Right cardiac atrium (tissue), 1 donor: ENCODE data around the genes LGALS9B and CDRT15L2.

GRCh38 chr17:18250377-18250998, 8.1 kb downstream of the FLII start:
- PRO-cap: no peak

GRCh38 chr17:18326817-18327741, 12.0 kb downstream of the SMCR8 start:
- PRO-cap: no peak

GRCh38 chr17:18988376-18989238, 16.0 kb downstream of the FAM83G start:
- PRO-cap: no peak

DNA sequence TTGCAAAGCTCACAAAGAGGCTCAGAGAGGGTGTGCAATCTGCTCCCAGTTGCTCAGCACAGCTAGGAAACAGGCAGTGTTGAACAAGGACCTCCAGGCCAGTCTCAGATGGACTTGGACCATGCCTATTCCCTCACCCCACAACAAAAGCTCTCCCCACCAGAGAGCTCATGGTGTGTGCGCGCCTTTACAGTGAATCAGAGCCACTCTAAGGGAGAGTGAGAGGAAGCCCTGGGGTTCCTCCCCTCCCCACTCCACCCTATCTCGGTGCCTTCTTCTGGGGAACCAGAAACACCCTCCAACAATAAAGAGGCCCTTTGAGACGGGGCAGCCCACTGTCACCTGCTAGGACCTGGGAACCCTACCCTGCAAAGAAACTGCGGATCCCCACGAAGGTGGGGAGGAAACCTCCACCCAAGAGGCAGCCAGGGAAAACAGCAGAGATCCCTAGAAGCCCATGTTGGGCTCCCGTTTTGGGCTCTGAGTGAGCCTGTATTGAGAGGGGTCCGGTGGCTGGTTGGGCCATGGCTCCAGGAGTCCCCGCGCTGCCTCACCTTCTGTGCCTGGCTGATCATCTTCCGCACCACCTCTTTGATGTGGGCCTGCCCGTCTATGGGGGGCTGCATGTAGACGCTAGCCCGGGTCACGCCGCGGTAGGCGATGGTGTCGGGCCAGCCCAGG, 1.5 kb downstream of the FAM83G start:
- PRO-cap: no peak

GRCh38 chr17:19064278-19064784, 17.6 kb upstream of the GRAP start:
- PRO-cap: no peak

DNA sequence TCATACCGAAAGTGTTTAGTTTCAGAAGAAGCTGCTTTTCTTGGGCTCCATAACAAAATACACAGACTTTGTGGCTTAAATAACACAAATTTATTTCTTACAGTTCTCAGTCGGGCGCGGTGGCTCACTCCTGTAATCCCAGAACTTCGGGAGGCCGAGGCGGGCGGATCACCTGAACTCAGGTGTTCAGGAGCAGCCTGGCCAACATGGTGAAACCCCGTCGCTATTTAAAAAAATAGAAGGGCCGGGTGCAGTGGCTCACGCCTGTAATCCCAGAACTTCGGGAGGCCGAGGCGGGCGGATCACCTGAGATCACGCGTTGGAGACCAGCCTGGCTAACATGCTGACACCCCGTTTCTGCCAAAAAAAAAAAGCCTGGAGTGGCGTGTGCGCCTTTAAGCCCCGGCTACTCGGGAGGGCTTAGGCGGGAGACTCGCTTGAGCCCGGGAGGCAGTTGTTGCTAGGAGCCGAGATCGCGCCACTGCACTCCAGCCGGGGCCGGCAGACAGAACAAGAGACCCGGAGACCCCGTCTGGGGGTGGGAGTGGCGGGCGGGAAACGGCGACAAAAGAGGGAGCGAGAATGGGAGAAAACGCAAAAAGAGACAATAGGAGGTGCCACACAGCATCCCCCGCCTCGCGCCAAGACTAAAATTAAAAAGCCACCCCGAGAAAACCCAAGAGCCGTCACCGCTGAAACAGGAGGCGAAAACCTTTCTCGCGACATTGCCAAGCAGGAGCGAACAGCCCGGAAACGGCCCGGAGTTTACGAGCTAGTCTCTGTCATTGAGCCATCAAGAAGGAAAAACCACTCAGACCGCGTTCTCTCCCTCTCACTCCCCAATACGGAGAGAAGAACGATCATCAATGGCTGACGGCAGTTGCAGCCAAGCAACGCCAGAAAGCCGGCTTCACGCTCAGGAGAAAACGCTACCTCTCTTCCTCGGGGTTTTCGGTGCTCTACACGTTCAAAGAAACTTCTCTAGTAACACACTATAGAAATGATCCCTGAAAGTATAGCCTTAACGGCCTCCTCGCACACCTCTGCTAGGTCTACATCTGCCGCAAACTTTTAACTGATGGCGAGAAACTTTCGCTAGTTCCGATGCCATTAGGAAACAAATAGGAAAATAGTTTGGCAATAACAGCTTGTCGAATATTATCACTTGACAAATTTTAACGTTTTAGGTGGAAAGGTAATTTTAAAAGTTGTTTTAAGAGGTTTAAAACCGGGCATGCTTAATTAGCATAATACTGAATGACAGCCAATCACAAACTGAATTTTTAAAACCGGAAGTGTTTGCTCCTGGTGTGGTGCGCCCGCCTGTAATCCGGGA, 15.3 kb upstream of the GRAPL start:
- PRO-cap: unidirectional peak, plus-strand start at position 449 of the sequence

DNA sequence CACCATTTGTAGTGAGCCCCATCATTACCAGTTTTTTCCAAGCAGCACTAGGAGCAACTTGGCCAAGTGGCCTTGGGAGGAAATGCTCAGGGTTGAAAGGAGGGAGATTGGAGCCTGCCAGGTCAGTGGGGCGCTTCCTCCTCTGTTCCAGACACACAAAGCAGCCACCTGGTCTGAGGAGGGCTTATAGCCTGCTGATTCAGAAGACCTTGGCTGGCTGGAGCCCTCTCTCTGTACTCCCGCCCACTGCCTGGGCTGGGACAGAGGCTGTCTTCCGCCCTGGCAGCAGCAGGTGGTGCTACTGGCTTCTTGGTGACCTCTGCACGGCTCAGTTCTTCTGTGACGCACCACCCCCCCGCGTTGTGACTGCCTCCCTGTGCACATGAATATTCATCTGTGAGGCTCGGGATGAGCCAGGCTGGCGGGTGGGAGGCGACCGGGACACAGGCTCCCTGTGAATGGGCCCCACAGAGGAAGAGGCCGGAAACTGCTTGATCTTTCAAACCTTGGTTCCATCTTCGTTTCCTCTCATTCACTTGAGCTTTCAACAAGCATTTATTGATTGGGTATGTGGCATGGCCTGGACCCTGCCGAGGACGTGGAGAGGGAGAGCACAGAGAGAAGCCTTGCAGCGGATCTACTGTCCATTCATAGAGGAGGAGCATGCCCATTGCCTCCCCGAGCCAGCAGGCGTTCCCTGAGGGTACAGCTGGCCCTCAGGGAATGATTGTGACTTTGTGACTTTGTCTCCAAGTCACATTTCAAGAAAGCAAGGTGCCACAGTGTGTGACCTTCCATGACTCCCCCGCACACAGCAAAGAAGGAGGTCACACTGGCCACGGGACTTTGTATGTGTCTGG, 45.1 kb downstream of the B9D1 start:
- PRO-cap: no peak

- PRO-cap: no peak
Observed at GRCh38 chr17:19386128-19387058, 597 bp downstream of the MFAP4 start.

DNA sequence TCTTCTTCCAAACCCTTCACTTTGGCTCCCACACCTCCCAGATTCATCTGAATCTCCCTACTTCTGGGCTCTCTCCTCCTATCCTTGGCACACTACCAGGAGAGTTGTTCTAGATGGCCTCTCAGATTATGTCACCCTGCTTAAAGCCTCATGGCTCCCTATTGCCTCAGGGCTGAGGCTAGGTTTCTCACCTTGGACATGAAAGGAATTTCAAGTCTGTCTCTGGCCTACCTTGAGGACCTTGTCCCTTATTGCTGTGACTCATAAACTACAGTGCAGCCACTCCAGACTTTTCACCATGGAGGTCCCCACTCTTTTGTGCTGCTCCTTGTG, 964 bp upstream of the MFAP4 start:
- PRO-cap: no peak

DNA sequence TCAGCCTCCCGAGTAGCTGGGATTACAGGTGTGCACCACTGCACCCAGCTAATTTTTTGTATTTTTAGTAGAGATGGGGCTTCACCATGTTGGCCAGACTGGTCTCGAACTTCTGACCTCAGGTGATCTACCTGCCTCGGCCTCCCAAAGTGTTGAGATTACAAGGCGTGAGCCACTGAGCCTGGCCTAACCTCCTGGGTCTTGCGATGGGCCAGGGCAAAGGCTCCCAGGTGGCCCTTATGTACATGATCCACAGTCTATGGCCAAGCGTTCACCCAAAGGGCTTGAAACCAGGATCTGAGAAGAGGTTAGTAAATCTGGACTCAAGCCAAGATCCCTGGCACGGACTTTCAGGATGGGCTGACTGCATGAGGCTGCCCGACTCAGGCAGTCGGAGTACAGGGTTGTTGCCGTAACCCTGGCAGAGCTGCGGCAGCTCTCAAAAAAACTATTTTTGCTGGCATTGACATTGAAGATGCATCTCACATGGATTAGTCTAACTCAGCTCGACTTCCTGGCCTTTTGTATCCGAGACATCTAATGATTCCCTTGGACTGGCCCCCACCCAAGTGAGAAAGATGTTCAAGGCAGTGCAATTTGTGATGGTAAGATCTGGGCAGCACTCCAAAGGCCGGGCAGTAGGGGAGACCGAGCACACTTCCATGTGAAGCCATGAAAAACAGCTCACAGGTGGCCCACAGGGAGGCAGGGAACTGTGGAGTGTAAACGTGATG, 6.1 kb downstream of the SLC47A1 start:
- PRO-cap: no peak

GRCh38 chr17:19583729-19584534, 50.3 kb downstream of the SLC47A1 start:
- PRO-cap: no peak

DNA sequence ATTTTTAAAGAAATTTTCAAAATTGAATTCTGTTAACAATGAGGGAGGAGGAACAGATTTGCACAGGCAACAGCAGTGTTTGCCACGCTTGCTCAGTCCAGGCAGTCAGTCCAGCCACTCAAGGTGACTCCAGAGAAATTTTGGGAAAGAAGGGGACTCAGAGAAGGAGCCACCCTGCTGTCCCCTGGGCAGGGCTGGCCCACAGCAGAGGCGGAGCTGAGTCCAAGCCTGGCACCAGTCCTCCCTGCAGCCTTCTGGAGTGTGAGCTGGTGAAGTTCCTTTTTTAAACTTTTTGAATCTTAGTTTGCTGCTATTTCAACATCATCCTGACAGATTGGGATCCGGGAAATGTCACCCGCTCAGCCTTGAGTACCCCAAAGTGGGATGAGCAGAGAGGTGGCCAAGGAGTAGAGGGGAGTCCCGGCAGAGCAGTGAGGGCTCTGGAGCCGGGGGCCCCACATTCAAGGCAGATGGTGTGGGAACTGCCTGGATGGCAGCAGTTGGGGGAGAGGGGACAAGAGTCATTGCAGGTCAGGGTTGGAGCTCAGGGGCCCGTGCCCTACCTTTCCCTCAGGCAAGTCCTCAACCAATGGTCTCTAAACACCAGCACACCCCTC, 14.6 kb upstream of the SLC47A2 start:
- PRO-cap: no peak

GRCh38 chr17:19736089-19736788, 11.9 kb downstream of the ALDH3A1 start:
- PRO-cap: no peak

- PRO-cap: no peak
Observed at GRCh38 chr17:19753764-19754271, 5.7 kb upstream of the ALDH3A1 start.

DNA sequence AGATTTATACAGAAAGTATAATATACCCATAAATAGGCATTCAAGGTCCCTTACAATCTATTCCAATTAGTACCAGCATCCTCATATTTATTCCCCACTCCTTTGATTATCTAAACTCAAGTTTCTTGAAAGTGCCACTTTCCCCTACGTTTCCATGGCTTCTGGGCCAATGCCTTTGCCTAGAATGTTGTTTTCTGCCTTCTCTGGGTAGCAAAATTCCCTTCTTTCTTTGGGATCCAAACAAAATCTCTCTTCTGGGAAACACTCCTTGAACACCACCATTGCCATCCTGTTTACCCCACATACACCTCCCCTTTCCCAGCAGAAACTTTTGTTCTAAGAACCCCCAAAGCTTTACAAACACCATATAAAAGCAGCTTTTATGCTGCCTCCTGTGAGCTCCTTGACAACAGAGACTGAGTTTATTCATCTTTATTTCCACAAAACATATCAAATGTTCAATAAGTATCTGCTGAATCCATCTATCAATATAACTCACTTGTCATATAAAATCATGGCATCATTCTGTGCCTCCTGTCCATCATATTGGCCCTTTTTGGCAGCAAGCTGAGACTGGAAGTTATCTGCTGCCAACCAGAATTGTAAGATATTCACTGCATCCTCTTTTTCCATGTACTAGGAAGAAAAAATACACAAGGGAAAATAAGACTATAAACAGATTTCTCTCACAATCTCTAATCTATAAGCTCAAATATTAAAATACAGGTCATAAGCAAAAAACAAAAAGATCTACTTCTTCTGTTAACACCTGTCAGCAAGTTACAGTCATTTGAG, 38.2 kb downstream of the AKAP10 start:
- PRO-cap: no peak

DNA sequence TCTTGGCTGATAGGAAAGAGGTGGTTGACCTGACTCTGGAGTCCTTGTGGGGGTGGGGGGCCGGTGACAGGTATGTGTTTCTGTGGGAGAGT, 147.6 kb downstream of the SPECC1 start:
- PRO-cap: no peak

GRCh38 chr17:20281690-20282366, 185.5 kb downstream of the LGALS9B start:
- PRO-cap: no peak

DNA sequence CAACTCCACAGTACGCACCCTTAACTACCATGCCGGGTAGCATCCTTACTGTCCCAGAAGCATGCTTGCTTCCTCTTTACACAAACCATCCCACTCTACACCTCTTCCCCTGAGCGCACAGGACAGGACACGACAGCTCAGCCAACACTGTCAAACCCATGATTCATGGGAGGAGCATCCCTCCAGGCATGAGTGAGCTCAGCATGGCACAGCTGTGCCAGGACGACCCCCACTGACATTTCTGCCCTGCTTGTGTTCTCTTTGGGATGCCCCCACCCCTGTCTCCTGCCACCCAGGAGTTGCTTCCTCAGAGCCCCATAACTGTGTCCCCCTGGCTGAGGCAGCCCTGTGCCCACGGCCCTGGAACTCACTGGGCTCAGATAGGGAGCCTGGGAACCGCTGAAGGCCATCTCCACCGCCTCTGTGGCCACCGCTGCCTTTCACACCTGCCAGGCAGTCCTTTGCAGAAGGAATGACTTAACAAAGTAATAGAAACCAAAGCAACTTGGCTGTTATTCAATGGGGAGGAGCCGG, at the start of gene LGALS9B:
LGALS9B (minus strand) TSS at position 479 of the 534 bp plus-strand sequence.
- PRO-cap: no peak

GRCh38 chr17:20579347-20579856, at the start of gene CDRT15L2:
TSS of gene CDRT15L2 (plus strand) at chr17:20579724.
- PRO-cap: no peak

DNA sequence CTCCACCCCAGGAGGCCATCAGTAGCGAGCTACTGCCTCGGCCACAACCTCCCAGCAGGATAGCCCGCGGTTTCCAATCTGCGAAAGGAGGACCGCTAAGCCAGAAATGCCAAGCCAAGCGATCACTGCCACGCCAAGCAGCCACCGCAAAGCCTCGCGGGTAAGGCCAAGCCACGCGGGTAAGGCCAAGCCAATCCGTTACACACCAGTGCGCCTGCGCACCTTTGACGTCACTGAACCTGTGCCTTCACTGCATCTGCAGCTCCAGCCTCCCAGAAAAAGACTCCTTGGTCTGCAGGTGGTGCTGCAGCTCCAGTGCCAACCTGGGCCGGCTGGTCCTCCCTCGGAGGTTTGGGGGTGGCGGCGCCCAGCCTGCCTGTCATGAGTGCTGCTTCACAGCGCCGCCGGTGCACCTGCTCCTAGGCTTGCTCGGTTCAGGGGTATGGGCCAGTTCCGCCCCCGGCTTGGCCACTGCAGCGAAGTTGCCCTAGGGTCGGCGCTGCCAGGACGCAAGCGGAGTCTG, 146.7 kb downstream of the USP22 start:
- PRO-cap: no peak